Measurements from ENCODE around the genes ENSG00000236543 and GPSM1.

GRCh38 chr9:135126461-135126877, 39.0 kb downstream of the OLFM1 start:
- PRO-cap: no peak

GRCh38 chr9:135613710-135614434, at the start of gene ENSG00000236543:
ENSG00000236543 (plus strand) TSS chr9:135614183.
- PRO-cap: no peak

GRCh38 chr9:135822689-135823215, 84.6 kb downstream of the CAMSAP1 start:
- PRO-cap: no peak

GRCh38 chr9:135861227-135861654, 46.1 kb downstream of the CAMSAP1 start:
- PRO-cap: no peak

- PRO-cap: no peak
These were observed 2.5 kb downstream of the CAMSAP1 start for GRCh38 chr9:135904780-135905356.

DNA sequence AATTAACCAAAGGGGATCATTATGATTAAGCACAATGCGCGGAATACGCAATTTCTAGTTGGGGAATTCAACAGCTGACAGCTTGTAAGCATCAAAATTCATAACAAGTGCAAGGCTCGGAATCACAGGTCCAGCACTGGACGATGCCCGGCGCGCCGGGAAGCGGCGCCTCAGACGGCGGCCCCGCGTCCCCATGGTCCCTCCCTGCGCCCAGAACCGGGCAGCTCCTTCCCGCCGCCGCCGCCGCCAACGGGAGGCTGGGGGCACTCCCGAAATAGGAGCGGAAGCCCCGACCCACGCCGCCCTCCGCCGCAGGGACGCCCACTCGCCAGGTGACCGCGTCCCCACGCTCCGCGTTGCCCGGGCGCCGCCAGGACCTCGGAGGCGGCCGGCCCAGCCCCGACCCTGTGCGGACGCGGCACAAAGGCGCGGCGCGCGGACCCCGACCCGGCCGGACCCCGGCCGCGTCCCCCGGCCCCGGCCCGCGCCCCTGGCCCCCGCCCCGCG, 817 bp downstream of the CAMSAP1 start:
- PRO-cap: no peak

DNA sequence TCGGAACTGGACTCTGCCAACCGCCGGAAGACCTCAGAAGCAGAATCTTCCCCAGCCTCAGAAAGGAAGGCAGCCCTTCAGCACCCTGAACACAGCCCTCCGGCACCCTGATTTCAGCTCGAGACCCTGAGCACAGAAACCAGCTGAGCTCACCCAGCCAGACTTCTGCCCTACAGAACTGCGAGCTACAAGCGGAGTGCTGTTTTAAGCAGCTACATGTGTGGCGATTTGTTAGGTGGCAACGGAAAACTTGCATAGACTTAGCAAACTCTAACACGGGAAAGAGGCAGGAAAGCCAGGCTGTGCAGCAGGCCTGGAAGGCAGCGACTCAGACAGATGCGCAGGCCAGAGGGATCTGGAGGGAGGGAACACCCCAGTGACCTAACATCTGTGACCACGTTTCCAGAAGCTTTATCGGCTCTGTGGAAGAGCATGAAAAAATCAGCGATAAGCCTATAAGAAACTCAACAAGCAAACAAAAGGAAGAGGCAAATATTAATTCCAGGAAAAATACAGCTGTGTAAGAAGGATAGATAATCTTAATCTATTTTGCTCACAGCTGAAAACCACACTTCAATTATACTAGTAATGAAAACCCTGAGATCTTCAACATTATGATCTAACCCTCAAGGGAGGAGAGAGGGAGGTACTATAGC, 11.0 kb downstream of the UBAC1 start:
- PRO-cap: no peak

- PRO-cap: no peak
These were observed 17.9 kb upstream of the UBAC1 start for GRCh38 chr9:135978767-135979681.

GRCh38 chr9:136023769-136024571, 62.8 kb upstream of the UBAC1 start:
- PRO-cap: no peak

GRCh38 chr9:136025473-136025817, 64.3 kb upstream of the UBAC1 start:
- PRO-cap: no peak

GRCh38 chr9:136067143-136067475, 28.0 kb downstream of the NACC2 start:
- PRO-cap: no peak

DNA sequence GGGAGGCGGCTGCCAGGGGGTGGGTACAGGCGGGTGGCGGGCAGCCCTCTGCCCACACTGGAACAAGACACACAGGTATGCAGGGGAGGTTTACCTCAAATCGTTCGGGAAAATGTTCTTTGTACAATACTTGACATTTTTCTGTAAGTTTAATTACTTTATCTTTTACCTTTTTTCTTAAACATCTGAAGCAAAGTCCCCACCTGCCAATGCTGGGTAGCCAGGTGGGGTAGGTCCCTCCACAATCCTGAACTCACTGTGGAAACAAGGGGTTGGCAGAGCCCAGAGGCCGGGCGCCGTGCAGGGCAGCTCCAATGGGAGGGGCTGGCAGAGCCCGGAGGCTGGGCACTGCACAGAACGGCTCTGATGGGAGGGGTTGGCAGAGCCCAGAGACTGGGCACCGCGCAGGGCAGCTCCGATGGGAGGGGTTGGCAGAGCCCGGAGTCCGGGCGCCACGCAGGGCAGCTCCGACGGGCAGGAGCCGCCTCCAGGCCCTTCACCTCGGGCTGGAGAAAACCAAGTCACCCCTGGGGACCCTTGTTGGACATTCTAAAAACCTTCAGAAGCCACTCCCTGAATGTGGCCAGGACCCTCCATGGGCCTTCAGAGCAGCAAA, 9.4 kb downstream of the NACC2 start:
- PRO-cap: no peak

- PRO-cap: no peak
These were observed 2.4 kb downstream of the TMEM250 start for GRCh38 chr9:136116038-136116917.

GRCh38 chr9:136117226-136118035, 1.2 kb downstream of the TMEM250 start:
- PRO-cap: unidirectional peak, plus-strand start at chr9:136117760; unidirectional peak, plus-strand start at chr9:136117977

DNA sequence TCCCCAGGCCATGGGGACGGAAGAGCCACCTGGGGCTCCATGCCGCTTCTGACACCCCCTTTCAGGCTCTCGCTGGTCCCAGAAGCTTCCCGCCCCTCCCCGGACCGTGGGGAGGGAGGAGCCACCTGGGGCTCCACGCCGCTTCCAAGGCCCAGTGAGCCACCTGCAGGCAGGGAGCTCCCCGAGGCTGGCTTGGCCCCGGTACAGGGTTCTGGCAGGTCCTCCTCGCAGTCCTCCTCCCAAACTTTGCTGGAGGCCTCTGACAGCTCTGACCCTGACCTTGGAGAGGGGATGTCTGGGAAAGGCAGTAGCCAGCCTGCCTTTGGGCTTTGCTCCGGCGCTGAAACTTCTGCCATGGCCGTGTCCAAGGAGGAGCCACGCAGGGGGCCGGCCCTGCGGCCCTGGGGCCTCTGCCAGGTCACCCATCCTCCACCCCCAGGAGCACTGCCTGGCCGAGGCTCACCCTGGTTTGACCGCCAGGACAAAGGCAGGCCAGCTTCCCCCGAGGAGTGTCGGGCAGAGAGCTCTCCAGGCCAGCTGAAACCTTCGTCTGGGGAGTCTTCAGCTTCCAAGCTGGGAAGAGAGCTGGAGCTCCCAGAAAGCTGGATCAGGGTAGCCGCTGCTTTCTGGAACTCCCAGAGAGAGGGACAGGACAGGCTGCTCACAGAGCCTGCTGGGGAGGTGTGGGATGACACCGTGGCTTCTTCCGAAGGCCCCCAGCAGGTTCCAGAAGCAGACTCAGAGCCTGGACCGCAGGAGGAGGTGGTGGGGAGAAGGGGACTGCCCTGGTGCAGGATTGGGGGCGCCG, 8.9 kb upstream of the QSOX2 start:
- PRO-cap: no peak

DNA sequence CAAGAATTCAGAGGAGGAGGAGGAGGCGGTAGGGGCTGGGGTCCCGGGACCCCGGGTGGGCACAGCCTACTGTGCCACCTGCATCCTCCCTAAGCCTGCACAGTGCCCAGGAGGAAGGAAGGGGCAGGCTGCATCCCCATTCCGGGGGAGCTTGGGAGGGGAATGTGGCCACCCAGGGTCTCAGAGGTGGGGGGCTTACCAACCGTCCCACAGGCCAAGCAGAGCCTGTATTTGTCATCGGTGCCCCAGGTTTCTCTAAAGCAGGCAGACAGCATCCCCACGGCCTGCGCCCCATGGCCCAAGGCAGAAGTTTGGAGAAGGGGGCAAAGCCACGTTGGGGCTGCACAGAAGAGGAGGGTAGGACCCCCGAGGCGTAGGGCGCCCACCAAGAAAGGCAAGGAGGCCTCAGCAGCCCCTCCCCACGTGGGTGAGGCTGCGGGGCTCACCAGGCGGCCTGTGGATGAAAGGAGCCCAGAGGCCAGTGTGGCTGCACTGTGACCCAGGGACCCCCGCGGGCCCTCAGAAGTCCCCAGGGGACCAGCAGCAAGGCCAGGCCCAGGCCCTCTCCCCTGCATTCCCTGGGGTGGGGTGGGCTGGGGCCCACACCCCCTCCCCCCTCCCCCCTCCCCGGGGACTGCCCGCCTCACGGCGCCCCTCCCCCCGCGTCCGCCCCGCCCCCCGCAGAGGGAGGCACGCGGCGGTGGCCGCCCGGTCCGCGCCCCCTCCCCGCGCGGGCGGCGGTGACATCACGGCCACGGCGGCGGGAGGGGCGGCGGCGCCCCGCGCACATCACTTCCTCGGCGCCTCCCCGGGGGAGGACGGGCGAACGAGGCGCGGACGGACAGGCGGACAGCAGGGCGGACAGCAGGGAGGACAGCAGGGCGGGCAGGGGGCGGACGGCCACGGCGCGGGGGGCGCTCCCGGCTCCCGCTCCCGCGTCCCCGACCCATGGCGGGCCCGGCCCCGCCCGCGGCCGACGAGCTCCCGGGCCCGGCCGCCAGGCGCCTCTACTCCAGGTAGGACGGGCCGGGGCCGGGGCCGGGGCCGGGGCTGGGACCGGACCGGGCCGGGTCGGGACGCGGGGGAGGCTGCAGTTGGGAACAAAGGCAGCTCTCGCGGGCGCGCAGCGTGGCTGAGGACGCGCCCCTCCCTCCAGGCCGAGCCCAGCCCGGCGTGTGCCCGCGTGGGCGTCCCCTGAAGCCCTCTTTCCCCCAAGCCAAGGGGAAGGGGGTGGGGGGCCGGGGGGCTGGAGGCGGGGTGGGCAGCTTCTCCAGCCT, at the start of gene GPSM1:
Gene GPSM1 (plus strand): TSS at position 792 of the 1,277 bp plus-strand sequence.
- PRO-cap: bidirectional peak, plus-strand start at position 326 of the sequence, minus-strand start at position 257 of the sequence; unidirectional peak, plus-strand start at position 792 of the sequence

DNA sequence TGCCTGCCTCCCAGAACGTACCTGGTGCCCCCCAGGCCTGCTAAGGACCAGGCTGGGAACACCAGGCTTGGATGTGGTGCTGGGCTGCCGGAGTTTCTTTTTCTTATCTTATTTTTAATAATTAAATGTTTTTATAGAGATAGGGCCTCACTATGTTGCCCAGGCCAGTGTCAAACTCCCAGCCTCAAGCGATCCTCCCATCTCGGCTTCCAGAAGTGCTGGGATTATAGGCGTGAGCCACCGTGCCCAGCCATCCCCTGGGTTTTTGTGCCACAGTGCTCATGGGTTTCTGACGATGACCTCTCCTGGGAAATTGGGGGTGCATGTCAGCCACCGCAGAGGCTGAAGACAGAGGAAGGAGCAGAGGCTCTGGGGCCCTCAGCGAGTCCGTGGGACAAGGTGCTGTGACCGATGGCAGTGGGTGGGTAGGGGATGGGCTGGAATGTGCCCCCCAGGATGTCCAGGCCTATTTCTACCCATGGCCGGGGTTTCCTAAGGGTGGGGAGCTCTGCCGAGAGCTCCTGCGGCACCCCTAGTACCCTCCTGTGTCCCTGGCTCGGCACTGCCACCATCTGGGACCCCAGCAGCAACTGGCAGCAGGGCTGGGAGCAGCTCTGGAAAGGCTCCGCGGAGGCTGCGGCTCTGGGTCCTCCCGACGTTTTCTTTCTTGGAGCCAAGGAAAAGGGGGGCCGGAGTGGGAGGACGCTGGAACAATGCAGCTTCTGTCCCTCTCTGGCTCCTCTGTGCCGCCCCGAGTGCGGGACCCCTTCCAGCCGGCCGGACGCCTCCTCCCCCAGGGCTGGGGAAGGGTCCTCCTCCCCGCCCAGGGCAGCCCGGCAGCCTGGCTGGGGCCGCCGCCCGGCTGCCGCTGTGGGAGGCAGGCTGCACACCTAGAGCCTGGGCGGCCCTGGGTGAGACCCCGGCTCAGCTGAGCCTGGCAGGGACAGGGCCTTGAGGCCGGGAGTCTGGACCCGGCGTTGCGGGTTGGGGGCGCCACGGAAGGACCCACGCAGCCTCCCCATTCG, 14.7 kb downstream of the GPSM1 start:
- PRO-cap: no peak

GRCh38 chr9:136344249-136344924, 17.0 kb downstream of the GPSM1 start:
- PRO-cap: no peak

DNA sequence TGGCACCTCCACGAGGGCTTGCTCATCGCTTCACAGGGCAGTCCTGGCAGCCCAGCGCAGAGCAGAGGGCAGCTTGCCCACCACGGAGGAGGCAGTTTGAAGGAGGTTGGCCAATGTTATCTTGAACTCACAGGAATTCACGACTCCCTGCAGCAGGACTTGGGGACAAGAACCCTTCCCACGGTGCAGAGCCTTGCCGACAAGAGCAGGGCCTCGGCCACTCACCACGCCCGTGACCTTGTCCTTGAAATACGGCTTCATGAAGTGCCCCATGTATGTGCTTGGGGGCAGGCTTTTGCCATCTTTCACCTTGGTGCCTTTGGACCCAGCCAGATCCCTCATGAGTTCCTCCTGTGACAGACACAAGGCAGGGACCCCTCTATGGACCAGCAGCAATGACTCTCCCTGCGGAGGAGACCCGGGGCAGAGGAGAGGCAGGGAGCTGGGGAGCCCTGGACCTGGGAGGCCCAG, 4.9 kb downstream of the SNAPC4 start:
- PRO-cap: no peak

DNA sequence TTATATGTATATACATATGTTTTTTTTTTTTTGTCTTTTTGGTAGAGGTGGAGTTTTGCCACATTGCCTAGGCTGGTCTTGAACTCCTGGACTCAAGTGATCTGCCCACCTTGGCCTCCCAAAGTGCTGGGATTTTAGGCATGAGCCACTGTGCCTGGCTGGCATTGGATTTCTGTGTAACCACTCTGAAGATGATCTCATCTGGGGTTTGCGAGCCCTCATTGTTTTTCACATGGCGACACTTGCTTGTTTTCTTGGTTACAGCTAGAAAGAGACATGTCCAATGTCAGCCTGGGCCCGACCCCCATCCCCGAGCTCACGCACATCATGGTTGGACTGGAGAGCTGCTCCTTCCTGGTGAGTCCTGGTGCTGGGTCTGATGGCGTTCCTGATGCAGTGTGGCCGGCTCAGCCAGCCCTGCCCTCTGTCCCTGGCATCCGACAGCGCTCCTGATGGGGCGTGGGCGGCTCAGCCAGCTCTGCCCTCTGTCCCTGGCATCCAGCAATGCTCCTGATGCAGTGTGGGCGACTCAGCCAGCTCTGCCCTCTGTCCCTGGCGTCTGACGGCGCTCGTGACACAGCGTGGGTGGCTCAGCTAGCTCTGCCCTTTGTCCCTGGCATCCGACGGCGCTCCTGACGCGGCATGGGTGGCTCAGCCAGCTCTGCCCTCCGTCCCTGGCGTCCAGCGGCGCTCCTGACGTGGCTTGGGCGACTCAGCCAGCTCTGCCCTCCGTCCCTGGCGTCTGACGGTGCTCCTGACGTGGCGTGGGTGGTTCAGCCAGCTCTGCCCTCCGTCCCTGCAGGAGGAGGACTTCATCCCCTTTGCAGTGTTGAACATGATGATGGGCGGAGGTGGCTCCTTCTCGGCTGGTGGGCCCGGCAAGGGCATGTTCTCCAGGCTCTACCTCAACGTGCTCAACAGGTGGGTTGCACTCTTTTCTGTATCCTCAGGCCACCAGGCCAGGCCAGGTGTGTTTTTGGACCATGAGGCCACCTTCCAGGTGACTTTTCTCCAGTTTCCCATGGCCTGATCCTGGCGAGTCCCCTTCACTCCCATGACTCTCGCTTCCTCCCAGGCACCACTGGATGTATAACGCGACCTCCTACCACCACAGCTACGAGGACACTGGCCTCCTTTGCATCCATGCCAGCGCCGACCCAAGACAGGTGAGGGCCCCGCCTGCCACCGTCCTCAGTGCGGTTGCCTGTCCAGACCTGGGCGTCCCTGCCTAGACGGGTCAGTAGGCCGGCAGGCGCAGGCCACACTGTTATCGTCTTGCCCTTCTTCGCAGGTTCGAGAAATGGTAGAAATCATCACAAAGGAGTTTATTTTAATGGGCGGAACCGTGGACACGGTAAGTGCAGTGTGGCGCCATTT, 7.8 kb downstream of the PMPCA start:
- PRO-cap: no peak